HT-29 (cell line): ENCODE measurements around a stretch of chrX.

DNA sequence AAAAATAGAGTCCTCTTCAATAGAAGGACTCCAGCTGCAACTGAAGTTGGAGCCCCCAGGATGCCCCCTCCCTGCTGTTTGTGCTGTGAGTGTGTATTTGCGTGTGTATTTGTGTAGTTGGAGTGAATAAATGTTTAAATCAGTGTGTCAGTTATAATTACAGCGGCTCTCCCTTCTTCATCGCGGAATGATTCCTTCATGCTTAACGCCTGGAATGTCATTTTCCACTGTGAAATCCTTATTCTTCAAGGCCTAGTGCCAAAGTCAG, 583.1 kb downstream of the BCOR start:
- RAMPAGE, long total RNA = no peak

- RAMPAGE, long total RNA = no peak
Observed at GRCh38 chrX:39613333-39614460, 484.1 kb downstream of the BCOR start.

- RAMPAGE, long total RNA = no peak
Observed at GRCh38 chrX:40005160-40005938, 92.4 kb downstream of the BCOR start.

DNA sequence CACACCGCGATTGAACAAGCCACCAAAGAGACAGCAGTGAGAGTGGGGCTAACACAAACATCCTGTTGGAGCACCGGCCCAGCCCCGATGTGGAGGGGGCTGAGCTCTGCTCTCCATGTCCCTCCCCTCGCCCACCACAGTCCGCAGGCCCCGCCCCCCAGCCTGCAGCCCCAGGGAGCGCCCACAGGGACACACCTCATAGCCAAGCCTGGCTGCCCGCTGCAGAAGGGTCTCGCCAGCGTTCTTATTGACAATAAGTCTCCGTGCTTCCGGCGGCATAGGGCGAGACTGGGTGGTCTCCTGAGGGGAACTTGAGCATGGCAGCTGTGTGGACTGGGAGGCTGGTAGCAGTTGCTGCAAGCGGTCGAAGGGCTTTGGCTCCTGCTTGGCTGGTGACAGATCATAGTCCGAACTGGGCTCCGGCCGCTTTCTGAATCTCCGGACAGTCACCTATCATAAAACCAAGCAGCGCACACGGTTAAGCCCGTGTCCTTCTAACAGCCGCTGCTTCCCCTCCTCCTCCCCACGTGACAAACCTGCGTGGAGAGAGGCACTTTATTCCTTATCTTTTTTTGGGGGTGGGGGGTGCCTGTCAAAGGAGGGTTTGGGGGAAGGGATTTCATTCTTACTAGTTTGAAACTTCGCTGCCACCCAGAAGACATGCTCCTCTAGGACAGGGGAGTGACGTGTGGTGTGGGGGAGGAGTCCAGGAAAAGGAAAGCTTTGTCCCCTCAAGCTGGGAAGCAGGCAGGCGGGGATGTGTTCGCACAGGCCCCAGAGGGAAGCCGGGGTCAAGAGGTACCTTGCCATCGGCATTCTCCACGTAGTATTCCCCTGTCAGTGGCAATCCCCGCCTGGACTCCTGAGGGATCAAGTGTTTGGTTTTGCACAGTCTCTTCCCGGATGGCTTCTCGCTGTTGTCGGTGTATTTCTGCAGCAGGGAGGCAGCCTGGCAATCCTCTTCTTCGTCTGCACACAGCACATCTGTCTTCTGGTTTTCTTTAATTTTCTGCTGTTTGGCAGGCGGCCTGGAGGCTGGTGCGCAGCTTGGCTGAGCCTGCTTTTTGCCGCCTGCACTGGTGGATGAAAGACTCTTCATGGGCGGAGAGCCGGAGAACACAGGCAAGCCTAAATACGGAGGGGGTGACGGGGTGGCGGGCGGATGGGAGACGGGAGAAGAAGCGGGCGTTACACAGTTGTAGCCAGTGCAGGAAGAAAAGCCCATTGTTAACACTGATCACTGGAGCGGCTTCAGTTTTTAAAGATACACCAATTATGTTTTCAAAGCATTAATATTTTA, 35.4 kb downstream of the BCOR start:
- RAMPAGE, long total RNA = no peak

DNA sequence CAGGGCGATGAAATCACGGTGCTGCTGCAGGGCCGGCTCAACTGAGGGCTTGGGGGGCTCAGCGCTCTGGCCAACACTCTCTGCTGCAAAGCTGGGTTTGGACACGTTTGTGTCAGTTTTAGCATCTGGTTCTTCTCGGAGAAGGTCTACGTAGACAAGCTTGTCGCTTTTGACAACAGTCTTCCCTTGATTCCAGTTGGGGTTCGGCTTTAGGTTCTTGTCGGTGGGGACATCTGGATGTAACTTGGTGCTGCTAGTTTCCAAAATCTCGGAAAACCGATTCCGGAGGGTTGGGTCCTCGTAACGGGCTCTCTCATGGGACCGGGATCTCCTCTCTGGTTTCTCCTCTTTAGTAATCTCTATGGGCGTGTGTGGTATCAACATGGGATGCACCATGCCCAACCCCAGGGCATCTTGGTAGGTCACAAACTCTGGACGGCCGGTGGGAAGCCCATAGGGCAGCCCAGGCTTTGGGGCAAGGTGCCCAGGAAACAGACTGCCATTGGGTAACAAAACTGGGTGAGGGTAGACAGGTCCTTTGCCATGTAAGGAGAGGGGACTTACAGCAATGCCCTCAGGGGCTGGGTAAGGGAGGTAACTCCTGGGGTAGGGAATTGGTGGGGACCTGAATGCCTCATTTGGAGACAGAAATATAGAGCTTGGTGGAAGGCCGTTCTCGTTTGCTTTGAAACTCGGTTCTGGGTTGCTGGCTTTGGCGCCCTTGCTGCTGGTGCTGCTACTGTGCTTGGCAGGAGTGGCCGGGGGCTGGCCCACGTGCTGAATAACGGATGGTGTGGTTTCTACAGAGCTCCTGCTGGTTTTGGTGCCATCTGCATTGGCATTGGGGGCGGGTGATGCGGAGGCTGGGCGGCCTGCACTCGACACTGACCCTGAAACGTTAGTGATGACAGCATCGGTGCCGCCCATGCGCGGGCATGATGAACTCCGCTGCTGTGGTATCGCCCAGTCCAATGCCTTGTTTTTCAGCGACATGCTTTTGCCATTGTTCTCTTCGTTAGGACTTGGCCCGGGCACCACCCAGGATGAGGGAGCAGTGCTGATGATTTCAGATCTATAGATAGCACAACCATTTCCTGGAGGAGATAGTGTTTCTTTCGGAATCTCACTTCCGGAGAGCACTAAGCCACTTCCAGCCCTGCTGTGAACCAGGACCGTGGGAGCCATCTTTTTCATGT, 24.6 kb downstream of the BCOR start:
- RAMPAGE, long total RNA = no peak

GRCh38 chrX:40106940-40107742, 9.4 kb upstream of the BCOR start:
- RAMPAGE, long total RNA = no peak

DNA sequence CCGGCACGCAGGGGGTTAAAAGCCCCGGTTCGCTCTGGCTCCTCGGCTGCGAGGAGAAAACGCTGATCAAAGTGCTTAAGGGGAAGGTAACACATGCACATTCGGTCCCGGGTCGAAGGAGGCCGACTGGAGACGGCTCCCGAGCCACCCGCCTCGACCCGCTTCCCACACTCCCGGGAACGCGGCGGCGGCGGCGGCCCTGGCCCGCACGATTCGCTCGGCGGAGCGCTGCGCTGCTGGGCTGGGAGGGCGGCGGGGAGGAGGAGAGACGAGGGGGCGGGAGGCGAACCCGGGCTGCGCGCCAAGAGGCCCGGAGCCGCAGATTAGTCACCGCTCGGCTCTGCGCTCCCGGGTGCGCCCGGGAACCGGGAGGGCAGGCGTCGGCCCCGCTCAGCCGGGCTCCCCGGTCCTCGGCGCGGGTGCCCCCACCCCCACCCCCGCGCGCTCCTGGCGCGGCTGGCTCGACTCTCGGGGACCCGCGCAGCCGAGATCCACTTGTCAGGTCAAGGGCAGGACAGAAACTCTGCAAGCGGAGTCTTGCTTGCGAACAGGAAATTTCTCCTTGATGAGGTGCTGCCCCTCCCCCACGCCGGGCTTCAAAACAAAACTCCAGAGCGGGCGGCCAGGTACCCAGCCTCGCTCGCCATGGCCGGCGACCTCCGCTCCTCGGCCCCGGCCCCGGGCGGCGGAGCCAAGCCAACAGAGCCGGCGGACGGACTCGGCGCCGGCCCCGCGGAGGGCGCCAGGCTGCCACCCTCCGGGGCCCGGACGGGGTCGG, 11.3 kb upstream of the BCOR start:
- RAMPAGE, long total RNA = no peak

- RAMPAGE, long total RNA = no peak
Observed at GRCh38 chrX:40127100-40127524, 29.4 kb upstream of the BCOR start.

- RAMPAGE, long total RNA = no peak
Observed at GRCh38 chrX:40151574-40152113, 53.9 kb upstream of the BCOR start.

DNA sequence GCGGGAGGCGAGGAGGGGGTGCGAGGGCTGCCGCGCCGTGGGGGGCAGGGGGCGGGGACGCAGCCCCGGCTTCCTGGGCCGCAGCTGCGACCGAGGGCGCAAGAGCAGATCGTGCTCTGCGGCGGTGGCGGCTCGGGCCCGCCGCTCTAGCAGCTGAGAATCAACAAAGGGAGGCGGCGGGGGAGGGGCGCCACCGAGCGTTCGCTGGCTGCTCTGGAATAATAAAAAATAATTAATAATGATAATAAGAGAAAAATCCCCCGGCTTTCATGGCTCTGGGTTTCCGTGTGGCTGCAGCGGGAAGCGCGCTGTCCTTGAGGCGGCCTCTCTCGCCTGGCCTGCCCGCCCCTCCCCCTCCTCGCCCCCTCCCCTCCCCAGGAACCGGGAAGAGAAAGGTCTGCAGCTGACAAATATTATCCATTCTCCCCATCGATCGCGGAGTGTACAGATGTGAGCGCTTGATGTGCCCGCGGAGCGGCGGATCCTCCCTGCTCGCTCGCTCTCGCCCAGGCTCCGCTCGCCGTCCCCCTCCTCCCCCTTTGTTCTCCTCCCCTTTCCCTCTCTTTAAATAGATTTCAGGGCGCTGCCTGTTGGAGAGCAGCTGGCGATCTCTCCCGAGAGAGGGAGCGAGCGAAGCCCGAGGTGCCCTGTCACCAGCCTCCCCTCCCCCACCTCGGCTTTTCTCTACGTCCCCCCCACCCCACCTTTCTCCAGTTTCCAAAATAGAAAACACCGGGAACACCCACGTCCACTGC, 56.3 kb upstream of the BCOR start:
- RAMPAGE, long total RNA = no peak

- RAMPAGE, long total RNA = no peak
Observed at GRCh38 chrX:40167886-40168435, 70.2 kb upstream of the BCOR start.

- RAMPAGE, long total RNA = no peak
Observed at GRCh38 chrX:40169863-40170245, 72.1 kb upstream of the BCOR start.

GRCh38 chrX:40266039-40266253, 168.2 kb upstream of the BCOR start:
- RAMPAGE, long total RNA = no peak

- RAMPAGE, long total RNA = no peak
Observed at GRCh38 chrX:40473927-40474771, 106.6 kb upstream of the ATP6AP2 start.

GRCh38 chrX:40669161-40669995, 22.0 kb upstream of the CXorf38 start:
- RAMPAGE, long total RNA = no peak

DNA sequence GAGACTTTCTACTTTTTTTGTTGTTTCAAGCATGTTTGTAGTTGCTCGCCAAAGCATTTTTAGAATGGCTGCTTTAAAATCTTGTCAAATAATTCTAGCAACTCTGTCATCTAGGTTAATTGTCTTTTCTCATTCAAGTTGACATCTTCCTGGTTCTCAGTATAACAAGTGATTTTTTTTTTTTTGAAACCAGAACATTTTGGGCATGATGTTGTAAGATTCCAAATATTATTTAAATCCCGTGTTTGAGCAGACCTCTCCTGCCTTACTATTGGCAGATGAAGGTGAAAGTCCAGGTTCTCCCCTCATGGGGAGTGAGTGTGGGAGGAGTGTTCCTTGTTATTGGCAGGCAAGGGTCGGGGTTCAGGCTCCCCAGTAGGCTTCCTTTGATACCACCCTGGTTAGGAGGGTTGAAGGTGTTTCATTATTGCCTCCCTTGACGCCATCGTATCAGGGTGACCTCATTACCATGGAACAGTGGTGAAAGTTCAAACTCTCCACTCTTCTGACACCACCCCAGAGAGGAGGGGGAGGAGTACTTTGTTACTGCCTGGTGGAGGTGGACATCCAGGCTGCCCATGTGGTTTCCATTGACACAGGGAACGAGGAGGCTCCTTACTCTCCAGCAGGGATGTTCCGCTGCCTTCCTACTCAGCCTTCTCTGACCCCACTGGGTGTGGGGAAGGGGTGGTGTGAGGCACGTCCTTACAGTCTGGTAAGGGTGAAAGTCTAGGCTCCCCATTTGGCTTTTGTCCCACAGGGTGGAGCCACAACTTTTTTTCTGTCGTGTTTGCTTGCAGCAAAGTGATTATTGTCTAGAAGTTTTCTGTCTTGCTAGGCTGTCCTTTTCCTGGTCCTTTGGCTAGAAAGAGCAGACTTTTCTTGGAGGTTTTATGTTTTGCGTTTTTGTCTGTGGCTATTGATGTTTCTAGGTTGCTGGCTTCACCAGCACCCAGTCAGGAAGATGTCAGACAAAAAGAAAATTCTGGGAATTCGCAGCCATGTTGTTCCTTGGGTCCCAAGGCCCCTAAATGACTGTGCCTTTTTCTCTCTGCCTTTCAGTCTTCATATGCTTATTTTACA, 37.3 kb upstream of the USP9X start:
- RAMPAGE, long total RNA = no peak

DNA sequence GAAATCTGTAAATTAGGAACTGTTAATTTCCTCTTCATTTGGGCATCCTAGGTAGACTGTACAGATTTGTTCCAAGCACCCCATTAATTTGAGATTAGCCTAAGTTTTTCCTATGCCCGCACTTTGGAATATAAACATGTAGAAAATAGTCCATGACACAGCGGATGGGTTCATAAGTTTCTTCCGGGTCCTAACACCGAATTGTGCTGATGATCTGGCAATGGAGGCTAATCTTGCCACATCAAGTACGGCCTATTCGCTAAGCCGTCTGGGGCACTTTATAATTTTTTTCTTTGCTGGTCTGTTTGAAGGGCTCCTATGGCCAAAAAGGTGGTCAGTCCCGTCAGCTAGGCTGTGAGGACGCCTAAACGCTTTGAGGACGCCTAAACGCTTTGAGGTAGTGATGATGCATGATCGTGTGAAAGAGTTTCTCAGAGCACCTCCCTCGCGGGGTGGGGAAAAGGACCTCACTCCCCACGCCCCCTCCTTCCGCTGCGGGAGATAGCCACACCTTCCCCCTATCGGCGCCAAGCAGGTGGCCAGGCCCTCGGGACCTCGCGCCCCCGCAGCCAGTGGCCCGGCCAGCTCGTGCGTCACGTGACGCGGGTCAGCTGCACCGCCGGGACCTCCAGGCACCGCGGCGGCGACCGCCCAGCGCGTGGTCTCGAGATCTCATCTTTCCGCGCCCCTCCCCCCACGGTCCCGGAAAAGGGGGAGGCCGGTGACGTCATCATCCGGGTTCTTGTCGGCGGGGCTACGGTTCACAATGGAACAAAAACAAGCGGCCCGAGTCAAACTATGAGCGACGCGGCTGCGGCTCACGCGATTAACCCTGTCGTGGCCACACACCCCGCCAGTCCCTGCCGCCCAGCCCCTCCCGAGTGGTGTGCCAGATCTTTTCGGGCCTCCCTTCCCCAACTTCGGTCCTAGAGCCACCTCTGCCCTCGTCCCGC, 909 bp upstream of the USP9X start:
- RAMPAGE, long total RNA = no peak

DNA sequence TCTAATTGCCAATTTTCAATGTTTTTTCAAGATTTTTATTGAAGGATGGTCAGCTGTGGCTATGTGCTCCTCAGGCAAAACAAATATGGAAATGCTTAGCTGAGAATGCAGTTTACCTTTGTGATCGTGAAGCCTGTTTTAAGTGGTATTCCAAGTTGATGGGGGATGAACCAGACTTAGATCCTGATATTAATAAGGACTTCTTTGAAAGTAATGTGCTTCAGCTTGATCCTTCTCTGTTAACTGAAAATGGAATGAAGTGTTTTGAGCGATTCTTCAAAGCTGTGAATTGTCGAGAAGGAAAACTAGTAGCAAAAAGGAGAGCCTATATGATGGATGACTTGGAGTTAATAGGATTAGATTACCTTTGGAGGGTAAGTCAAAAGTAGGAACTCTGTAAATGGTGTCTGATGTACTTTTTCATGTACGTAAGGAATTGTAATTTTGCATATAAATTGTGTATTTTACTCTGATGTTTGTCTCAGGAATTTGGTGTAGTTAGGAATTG, 80.7 kb downstream of the USP9X start:
- RAMPAGE, long total RNA = no peak

- RAMPAGE, long total RNA = no peak
Observed at GRCh38 chrX:41336935-41337598, 3.1 kb downstream of the DDX3X start.

DNA sequence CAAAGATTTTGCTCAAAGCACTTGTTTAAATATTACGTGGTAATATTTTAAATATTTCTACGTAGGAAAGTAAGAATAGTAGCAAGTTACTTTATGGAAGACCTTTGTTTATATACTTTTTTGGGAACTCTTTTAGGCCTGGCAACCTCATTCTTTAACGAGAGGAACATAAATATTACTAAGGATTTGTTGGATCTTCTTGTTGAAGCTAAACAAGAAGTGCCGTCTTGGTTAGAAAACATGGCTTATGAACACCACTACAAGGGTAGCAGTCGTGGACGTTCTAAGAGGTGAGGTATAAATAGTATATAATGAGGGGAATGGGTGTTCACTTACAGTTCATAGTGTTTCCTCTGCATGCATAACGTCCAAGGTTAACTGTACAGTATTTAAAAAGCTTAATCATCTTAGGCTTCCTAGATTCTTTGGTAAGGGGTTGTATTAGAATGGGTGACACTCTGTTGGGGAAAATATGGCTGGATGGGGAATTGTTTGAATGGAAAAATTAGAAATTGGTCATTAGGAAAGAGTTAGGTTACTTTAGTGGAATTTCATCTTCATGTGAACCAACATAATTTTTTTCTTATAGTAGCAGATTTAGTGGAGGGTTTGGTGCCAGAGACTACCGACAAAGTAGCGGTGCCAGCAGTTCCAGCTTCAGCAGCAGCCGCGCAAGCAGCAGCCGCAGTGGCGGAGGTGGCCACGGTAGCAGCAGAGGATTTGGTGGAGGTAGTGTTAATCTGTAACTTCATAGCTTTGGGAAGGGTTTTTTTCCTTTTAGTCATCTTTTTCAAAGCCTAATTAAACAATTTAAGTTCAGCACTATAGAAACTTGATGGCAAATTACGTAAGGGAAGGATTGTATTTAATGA, 13.0 kb downstream of the DDX3X start:
- RAMPAGE, long total RNA = no peak